Karpas-422 (cell line): ENCODE data around the gene CD46.

GRCh38 chr1:207105917-207106498 is 2.0 kb downstream of the C4BPA start:
- PRO-cap, result no peak
- RAMPAGE, long total RNA, result no peak

GRCh38 chr1:207108979-207109451 is 5.0 kb downstream of the C4BPA start:
- PRO-cap, result no peak
- RAMPAGE, long total RNA, result no peak

GRCh38 chr1:207240766-207241093 is 80.7 kb upstream of the CD55 start:
- PRO-cap, result no peak
- RAMPAGE, long total RNA, result no peak

- PRO-cap, result no peak
- RAMPAGE, long total RNA, result no peak
These were observed 16.4 kb upstream of the CD55 start for GRCh38 chr1:207305018-207305507.

GRCh38 chr1:207324395-207324955 is 3.0 kb downstream of the CD55 start:
- PRO-cap, result no peak
- RAMPAGE, long total RNA, result no peak

DNA sequence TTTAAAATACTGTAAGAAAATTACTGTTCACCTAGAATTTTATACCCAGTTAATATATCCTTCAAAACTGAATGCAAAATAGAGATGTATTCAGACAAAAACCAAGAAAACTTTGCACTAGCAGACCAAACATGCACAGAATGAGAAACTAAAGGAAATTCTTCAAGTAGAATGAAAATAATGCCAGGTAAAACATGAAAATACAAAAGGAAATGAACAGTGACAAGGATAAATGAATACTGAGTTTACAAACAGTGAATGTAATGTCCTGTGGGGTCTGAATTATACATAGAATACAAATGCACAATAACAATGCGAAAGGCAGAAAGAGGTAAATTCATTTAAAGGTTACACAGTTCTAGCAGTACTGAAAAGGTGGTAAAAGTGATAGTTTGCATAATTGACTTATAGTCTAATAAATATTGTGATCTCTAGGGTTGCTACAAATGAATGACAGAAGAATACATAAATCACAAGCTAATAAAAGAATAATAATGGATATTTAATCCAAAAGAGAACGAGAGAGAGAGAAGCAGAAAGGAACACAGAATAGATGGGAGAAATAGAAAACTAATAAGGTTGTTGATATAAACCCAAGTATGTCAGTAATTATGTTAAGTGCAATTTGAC is 12.9 kb downstream of the CD55 start:
- PRO-cap, result no peak
- RAMPAGE, long total RNA, result no peak

GRCh38 chr1:207393251-207393886 is 60.8 kb upstream of the CR2 start:
- PRO-cap, result no peak
- RAMPAGE, long total RNA, result no peak

DNA sequence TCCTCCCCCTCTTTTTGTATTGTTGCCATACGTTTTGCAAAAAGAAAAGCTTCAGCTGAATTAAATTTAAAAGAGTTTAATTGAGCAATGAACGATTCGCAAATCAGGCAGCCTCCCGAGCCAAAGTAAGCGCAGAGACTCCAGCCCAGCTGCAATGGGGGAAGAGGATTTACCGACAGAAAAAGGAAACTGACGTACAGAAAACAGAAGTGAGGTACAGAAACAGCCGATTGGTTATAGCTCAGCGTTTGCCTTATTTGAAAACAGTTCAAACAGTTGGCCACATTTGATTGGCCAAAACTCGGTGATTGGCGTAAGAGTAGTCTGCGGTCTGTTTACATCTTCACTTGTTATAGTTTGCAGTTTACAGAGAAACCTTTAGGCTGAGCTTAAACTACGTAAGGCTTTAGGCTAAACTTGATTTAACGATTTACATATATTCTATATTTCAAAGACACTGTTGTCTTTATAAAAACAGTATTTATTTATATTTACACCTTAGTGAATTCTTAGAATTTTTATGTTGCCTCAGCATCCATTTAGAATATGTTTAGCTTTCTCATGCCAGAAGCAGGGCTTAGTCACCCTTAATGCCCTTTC is 23.7 kb downstream of the CR1 start:
- PRO-cap, result no peak
- RAMPAGE, long total RNA, result no peak

DNA sequence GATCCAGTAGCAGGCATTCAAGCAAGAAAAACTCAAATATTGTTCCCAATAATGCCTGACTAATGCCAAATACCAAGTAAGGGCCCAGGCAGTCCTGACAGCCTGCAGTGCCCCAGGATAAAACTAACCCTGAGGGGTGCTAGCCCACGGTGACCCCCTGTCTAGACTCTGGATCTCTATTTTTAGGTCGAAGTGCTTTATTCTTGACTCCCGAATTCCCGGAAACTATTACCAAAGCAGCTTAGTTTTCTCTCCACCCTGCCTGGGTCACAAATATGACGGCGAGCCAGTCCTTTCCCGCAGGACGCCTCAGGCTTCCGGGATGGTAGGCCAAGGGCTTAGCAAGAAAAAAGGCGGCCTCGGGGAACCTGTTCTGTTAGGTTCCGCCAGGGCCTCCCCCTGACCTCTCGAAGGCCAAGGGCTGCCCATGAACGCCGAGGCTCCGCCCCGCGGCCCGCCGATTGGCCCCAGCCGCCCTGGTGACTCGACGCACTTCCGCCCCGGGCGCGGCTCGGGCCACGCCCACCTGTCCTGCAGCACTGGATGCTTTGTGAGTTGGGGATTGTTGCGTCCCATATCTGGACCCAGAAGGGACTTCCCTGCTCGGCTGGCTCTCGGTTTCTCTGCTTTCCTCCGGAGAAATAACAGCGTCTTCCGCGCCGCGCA is at the start of gene CD46:
CD46 (plus strand) TSS at position 507 of the 666 bp plus-strand sequence.
- PRO-cap, result bidirectional peak, plus-strand start at position 565 of the sequence, minus-strand start at position 299 of the sequence
- RAMPAGE, long total RNA, result start-site peak on the plus strand centred at position 518 of the sequence, 30 bp wide, 556 and 307 reads in 2 replicates

- PRO-cap, result bidirectional peak, plus-strand start at chr1:207822340, minus-strand start at chr1:207822253
- RAMPAGE, long total RNA, result no peak
These were observed 70.3 kb downstream of the CD46 start for GRCh38 chr1:207822112-207822547.

DNA sequence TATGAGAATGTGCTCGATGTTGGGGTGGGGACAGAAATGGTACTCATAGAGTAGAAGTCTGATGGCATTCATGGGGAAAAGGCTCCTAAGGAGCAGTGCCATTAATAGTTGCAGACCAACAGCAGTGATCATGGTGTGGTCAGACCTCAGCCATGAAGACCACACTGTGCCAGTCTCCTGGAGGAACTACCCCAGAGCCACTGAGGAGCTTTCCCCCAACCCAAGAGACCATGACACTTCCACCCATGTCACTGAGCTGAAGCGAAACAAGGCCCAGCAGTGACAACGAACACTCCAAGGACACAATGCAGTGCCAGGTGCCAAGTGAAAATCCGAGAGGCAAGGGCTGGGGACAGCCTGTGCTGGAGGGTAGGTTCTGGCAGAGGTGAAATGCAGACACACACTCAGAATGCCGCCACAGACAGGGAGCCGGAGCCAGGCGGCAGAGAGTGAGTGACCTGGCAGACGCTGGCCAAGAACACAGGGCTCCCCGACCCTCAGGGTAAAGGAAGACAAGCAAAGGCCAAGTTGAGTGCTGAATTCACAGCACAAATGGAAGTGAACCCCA is 78.8 kb downstream of the CD46 start:
- PRO-cap, result no peak
- RAMPAGE, long total RNA, result no peak

GRCh38 chr1:207907925-207908958 is 2.7 kb downstream of the CD34 start:
- PRO-cap, result no peak
- RAMPAGE, long total RNA, result no peak

DNA sequence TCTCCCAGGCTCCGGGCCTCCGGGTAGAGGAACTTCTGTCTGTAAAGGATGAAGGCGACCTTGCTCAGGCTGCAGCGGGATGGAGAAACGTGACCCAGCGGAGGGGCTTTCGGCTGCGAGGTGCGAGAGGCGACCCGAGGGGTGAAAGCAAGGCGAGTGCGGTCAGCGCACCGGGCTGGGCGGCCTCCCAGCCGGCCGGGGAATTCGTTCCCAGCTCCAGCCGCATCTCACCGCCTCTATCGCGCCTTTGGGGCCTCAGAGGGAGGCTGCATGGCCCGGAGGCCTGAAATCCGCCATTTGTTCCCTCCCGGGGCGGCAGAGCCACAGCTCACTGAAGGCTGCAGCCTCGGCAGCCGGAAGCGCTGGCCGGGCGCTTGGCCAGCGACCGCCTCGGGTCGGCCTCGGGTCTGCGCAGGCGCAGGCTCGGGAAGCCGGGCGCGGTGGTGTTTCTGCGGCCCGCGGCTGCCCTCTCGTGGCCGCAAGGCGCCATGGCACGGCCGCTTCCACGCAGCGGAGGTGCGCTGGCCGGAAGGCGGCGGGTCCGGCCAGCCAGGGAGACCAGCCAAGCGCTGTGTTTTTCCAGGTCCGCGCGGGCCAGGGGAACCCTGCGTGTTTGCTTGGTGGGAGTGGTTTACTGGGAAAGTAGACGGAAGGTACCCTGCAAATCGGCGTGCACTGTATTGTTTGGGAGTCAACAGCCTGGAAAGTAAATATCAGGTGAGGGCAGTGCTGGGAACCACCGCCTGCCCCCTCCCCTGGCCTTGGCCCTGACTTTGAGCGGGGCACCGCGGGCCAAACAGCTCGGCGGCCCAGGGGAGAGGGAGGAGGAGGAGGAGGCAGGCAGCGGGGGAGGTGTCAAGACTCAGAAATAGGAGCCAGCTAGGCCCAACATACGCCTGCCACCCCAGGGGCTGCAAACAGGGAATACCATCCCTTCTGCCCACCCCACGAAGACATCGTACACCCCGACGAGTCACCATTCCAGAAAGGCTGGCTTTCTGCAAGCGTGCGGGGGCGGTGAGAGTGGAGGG is 52.6 kb upstream of the CD34 start:
- PRO-cap, result unidirectional peak, minus-strand start at position 338 of the sequence
- RAMPAGE, long total RNA, result no peak

GRCh38 chr1:208033108-208033497 is 122.2 kb upstream of the CD34 start:
- PRO-cap, result no peak
- RAMPAGE, long total RNA, result no peak

GRCh38 chr1:208141681-208142224 is 102.4 kb downstream of the PLXNA2 start:
- PRO-cap, result no peak
- RAMPAGE, long total RNA, result no peak

GRCh38 chr1:208153888-208154425 is 90.2 kb downstream of the PLXNA2 start:
- PRO-cap, result no peak
- RAMPAGE, long total RNA, result no peak

GRCh38 chr1:208158201-208158730 is 85.9 kb downstream of the PLXNA2 start:
- PRO-cap, result no peak
- RAMPAGE, long total RNA, result no peak

DNA sequence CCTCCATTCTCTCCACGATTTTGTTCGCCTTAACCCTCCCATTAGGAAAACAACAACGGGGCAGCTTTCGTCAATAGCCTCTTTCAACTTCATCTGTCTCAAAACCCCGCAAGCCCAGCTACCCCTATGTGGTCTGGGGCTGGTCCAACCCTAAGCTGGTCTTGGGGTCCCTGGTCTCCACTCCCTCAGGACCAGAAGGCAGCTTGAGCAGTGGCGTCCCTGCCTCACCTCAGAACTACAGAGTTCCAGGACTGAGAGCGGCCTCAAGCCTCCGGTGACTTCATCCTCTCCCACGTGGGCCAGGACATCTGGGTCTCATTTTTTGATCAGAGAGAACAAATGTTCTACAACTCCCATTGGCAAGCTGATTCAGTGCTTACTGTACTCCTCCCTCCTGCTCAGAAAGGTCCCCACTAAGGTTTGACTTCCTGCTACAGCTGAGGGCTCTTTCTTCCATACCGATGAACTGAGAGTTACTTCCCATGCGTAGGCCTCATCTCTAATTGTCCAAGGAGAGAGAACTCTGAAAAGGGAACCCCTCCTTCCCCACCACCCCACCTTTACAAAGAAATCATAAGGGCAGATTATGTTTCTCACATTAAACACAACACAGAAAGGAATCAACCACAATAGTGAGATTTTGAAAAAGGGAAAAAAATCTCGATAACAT is 78.5 kb downstream of the PLXNA2 start:
- PRO-cap, result no peak
- RAMPAGE, long total RNA, result no peak

DNA sequence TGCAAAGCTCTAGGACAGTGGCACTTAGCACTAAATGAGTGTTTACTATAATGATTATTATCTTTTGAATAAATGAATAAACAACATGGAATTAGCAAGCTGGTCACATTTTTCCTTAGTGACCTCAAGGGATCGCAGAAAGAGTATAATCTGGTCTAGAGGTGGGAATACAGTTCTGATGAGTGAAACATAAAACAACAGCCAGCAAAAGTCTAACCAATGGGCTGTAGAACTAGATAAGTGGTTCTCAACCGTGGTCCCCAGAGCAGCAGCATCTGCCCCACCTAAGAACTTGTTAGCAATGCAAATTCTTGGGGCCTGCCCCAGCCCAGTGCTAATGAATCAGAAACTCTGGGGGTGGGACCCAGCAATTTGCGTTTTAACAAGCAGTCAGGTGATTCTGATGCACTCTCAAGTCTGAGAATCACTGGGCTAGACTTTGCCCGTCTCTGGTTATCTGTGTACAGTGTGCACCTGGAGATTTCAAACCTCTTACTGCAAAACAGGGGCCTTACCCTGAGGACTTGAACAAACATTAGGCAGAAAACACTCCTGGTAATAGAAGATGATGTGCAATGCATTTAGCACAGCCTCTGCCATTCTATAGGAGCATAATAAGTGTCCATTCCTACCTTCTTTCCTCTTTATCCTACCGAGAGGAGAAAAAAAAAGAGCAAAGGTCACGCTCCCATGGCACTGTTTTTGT is 66.6 kb downstream of the PLXNA2 start:
- PRO-cap, result no peak
- RAMPAGE, long total RNA, result no peak

DNA sequence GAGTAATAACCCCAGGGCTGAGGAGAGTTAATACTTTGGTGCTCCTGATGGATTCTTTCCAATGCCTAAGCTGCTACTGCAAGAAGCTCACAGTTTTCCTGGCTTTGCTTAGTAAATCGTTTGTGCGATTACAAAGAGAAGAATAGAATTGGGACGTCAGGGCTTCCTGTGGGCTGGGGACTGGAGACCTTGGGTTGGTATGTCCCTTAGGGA is 40.4 kb downstream of the PLXNA2 start:
- PRO-cap, result no peak
- RAMPAGE, long total RNA, result no peak